Progenitor cell of endocrine pancreas (in vitro differentiated cells): ENCODE results near the genes MBOAT1 and GPLD1.

DNA sequence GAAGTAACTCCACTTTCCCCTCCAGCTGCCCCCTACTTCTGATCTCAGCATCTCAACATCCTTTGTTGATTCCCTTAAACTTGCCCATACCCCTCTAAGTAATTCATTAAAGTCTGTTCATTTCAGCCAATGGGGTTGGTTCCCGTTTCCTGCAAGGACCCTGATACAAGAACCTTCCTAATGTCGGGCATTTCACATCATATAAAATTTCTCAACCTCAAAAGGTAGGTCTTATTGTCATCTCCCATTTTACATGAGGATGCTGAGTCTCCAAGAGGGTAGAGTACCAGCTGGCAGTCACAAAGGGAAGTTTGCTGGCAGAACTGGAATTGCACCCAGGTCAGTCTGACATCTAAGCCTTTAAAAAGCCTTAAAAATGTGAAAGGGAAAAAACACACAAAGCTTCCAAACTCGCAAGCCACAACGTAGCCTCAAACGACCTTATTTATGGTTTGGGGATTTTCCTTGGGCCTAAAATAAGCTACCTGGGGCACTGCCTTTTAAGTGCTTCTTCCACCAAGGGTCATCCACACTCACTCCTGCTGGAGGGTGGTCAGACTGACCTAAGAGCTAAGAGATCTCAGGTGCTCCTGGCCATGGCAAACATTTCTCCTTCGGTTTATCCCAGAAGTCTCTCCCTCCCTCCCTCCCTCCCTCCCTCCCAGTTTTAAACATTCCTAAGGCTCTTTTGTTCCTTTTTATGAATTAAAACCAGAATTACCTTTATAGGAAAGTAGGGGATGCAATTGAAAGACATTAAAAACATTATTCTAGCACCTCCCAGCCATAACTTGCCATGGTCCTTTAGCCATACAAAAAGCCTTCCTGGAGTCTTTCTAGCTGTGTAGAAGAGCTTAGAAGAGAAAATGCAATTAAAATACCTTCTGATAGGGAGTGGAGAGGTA, 2.1 kb downstream of the MBOAT1 start:
- PRO-cap = no peak

DNA sequence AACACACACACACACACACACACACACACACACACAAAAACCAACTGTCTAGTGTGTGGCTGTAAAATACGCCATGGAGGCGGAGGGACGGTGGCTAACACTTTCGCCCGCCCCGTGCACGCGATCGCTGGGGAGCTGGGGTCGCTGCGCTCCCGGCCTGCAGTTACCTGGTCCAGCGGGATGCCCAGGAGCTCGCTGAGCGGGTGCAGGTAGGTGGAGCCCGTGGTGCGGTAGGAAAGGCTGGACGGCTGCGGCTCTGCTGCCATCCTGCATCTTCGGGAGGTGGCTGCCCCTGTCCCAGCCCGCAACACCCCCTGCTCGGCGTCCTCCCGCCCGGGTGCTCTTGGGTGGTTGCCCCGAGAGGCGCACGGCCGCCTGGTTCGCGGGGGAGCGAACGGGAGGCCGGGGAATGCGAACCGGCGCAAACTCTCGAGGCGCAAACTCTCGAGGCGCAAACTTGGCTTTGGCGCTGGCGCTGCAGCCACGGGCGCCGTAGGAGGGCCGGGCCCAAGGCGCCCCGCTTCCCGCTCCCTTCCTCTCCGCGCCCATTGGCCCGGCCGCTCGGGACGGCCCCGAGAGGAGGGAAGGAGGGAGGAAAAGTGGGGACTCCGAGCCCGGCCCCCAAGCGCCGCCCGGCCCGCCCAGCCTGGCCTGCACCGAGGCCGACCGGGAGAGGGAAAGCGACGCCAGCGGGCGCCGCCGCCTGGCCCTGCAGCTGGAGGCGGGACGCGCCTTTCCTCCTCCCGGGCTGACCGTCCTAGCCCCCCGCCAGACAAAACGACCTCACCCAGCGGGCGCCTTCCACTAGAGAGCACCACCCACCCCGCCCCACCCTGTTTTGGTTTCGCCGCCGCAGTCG, at the start of gene MBOAT1:
Gene MBOAT1 (minus strand): TSS at position 501 of the 859 bp plus-strand sequence.
- PRO-cap = bidirectional peak, plus-strand start at position 160 of the sequence, minus-strand start at position 137 of the sequence; bidirectional peak, plus-strand start at position 672 of the sequence, minus-strand start at position 680 of the sequence; bidirectional peak, plus-strand start outside the sequence, minus-strand start at position 766 of the sequence

DNA sequence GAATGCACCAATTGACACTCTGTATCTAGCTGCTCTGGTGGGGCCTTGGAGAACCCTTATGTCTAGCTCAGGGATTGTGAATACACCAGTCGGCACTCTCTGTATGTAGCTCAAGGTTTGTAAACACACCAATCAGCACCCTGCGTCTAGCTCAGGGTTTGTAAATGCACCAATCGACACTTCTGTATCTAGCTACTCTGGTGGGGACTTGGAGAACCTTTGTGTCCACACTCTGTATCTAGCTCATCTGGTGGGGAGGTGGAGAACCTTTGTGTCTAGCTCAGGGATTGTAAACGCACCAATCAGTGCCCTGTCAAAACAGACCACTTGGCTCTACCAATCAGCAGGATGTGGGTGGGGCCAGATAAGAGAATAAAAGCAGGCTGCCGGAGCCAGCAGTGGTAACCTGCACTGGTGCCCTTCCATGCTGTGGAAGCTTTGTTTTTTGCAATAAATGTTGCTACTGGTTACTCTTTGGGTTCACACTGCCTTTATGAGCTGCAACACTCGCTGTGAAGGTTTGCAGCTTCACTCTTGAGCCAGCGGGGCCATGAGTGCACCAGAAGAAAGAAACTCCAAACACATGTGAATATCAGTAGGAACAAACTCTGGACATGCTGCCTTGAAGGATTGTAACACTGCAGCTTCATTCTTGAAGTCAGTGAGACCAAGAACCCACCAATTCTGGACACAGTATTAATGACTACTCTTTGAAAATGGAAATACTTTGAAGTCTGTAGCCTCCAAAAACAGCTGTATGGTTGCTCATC, 89.8 kb upstream of the MBOAT1 start:
- PRO-cap = no peak

GRCh38 chr6:20319227-20320437, 82.0 kb upstream of the E2F3 start:
- PRO-cap = no peak

DNA sequence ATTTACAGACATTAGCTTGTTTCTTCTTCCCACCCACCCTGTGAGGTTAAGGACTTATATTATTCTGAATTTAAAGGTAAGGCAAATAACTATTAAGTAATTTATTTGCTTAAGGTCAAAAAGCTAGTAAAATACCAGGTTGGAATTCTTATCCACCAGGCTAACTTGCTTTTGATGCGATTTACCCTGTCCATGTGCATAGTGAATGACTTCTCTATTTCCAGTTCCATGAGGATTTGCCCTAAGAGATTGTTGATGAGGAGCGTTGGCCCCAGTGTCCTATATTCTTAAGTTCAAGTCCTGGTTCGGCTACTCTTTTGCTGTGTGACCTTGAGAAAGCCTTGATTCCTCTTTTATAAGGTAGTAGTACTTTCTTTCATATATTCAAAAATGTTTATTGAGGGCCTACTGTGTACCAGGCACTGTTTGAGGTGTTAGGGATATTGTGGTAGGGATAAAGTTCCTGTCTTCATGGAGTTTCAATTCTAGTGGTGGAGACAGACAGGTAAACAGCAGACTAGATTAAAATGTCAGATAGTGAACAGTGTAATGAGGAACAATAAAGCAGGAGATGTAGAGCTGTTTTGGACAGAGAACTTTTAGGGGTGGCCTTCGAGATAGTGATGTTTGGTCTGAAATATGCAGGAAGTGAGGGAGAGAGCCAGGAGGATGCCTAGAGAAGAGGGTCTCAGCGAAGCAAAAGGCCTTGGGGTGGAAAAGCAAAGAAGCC, 286.3 kb downstream of the CDKAL1 start:
- PRO-cap = no peak

- PRO-cap = bidirectional peak, plus-strand start at chr6:21587447, minus-strand start at chr6:21587525; bidirectional peak, plus-strand start at chr6:21587797, minus-strand start at chr6:21587865
Measured at GRCh38 chr6:21586811-21588012, 6.3 kb upstream of the SOX4 start.

GRCh38 chr6:21594348-21594725, 786 bp downstream of the SOX4 start:
- PRO-cap = no peak

GRCh38 chr6:22036306-22036653, 260.6 kb downstream of the PRL start:
- PRO-cap = unidirectional peak, minus-strand start at chr6:22036363

DNA sequence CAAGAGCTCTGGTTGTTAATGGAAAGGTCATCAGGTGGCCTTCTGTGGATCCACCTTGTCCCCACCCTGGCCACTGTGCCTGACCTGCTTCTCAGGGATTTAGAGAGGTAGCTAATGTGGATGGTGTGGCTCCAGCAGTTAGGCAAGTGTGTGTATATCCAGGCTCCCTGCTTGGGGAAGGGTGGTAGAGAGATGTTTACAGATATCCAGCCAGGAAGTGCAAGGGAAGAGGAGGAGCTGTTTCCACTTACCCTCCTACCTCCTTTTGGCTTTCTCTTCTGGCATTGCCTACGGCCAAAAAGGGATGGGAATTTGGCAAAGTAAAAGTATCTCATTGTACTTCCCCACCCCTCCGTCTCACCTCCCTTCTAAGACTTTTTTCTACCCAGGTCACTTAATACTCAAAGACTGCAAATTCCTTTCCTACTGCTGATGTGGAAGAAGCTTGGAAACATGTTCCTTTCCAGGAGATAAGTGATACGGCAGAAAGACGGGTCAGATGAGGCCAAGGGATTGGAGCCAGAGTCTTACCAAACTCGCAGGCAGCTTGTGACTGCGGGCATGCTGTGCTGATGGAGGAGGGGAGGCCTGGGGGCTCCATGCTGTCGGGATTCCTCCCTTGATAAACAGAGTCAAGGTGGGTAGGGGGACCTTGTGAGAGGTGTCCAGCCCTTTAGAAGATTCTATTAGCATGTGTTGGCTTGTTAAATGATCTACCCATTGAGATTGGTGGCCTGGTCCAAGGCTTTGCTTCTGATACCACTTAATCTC, 253.4 kb downstream of the PRL start:
- PRO-cap = no peak

- PRO-cap = no peak
Measured at GRCh38 chr6:22112933-22113523, 183.8 kb downstream of the PRL start.

- PRO-cap = no peak
Measured at GRCh38 chr6:22470849-22471496, 98.4 kb upstream of the HDGFL1 start.

- PRO-cap = no peak
Measured at GRCh38 chr6:24489425-24490305, at the start of gene GPLD1. GPLD1 (minus strand) TSS chr6:24489578.

- PRO-cap = no peak
Measured at GRCh38 chr6:24664038-24664587, 2.6 kb downstream of the TDP2 start.

DNA sequence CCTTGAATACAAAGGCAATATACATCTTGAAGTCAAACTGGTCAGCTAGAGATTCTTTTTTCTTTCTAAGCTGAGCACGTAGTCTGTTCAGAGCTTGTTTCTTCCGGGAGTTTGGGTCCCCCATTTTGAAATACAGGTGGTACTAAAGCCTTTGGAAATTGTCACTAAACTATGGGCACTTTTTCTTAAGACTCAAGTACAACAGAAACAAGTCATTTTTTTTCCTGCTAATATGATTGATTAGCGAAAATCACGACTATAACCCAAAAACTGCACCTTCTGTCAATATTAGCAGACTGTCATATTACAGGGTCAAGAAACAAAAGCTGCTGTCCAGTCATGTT, 437 bp downstream of the C6orf62 start:
- PRO-cap = no peak

- PRO-cap = bidirectional peak, plus-strand start at chr6:24721357, minus-strand start at chr6:24721337; bidirectional peak, plus-strand start at chr6:24721684, minus-strand start at chr6:24721631
Measured at GRCh38 chr6:24720993-24722000, 2.3 kb upstream of the C6orf62 start.

- PRO-cap = no peak
Measured at GRCh38 chr6:24765332-24765928, 9.3 kb upstream of the GMNN start.

- PRO-cap = no peak
Measured at GRCh38 chr6:24834551-24835077, 35.9 kb upstream of the ARMH2 start.

- PRO-cap = no peak
Measured at GRCh38 chr6:24909720-24910119, 26.0 kb downstream of the RIPOR2 start.

- PRO-cap = no peak
Measured at GRCh38 chr6:25014962-25015714, 79.4 kb upstream of the RIPOR2 start.

- PRO-cap = no peak
Measured at GRCh38 chr6:25027003-25027622, 91.4 kb upstream of the RIPOR2 start.